Vein endothelial cell (primary cell): ENCODE data around the gene FAM8A1.

- CAGE, long polyA plus RNA, result no peak
Observed at GRCh38 chr6:16179815-16180456, 51.0 kb downstream of the MYLIP start.

DNA sequence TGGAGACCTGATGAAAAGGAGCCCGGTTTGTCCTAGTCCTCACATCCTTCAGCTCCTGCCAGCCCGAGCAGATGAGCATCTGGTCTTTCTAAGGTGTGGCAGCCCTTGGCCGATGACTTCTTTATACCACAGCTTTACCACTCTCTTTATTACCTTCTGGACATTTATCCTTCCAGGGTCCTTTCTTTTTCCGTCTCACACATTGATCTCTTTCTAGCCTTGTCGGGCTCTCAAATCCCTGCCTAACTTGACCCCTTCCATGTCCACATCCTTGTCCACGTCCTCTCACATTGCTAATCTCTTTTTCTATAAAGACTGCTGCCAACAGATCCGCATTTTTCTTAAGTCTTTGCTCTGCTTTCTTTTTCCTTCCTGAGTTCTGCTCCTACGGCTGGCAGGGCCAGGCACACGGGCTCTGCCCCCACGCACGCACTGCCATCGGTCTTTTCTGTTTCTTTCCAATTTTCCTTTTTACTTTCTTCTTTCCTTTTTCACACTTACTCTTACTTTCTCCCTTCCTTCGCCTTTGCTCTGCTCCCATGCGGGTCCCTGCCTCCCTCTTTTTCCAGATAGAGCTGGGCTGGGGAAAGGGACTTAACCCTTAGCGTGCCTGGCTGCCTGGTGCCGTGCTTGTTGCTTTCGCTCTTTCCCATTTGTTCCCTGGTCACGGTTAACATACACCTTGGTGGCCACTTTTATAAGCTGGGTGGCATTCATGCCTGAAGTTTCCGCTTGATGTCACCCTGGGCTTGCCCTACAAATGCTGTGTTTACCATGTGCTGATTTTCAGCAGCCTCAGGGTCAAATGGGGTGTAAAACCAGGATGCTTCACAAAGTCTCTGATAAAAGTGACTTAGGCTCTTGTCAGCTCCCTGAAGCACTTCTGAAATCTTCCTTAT, 9.3 kb upstream of the GMPR start:
- CAGE, long polyA plus RNA, result no peak

GRCh38 chr6:16249776-16250166, 11.4 kb downstream of the GMPR start:
- CAGE, long polyA plus RNA, result no peak

GRCh38 chr6:16302603-16303547, 64.5 kb downstream of the GMPR start:
- CAGE, long polyA plus RNA, result no peak

DNA sequence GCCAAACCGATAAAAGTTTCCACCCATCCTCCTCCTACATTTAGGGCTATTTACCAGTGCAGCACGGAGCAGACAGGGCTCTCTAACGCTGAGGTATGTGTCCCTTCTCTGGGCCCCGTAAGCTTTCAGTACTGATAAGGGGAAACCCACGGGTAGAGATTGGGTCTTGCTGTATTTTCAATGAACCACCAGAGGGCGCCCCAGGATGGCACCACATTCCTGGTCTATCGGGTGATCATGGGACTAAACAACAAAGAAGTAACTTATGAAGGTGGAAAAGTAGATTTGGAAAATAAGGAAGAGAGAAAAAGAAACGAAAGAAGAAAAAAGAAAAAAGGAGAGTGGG, 93.7 kb downstream of the GMPR start:
- CAGE, long polyA plus RNA, result no peak

GRCh38 chr6:16439185-16439649, 200.8 kb downstream of the GMPR start:
- CAGE, long polyA plus RNA, result no peak

DNA sequence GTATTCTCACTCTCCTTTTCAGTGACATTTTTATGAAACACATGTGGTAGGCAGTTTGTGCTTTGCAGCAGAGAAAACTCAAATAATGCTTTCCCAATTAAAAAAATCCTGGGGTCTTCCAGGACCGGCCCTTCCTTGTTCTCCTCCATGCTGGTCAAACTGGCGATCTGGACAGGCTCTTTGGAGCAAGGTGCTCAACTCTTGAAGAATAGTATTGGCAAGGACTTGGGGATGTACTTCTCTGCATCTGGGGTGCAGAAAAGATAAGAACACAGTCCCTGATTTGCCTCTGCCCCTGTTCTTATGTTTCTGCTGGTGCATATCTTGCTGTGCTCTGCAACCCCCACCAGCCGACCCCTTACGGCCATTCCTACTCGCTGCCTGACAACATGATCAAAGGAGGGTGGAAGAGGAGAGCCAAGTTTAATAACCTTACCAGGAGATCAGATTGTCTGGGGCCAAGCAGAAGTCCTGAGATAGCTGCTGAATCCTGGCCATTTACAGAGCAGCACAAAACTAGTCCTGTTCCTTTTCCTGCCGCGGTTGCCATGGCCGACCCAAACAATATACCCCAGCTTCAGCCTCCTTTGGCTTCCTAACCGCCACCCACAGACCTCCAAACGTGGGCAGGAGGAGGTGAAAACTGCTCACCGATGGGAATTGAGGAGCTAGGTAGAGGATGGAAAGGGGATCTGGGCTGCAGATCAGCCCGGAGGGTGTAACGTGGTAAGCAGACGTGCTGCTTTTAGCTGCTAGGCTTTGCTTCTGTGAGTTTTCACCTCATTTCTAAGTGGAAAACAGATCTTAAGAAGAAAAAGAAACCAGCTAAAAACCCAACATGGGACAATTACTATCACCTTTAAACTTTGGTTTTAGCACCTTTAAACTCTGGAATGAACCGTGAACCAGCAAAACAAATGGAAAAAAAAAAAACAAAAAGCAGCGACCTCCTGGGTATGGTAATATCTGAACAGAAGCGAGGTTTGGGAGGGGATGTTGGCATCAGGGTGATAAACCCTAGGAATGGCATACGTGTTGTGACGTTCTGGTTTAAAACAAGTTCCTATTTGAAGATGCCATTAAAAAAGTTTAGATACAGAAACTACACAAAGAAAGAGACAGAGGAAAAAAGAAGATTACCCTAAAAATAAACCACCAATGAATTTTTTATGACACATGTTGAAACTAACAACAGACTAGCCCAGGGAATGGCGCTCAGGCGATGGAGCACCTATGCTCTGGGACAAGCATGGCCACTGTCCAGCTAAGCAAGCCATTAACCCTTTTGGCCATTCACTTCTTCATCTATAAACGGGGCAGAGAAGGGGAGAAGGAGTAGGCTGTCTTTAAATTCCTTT, 60.7 kb downstream of the ATXN1 start:
- CAGE, long polyA plus RNA, result no peak

GRCh38 chr6:16712101-16712691, 49.1 kb downstream of the ATXN1 start:
- CAGE, long polyA plus RNA, result no peak

DNA sequence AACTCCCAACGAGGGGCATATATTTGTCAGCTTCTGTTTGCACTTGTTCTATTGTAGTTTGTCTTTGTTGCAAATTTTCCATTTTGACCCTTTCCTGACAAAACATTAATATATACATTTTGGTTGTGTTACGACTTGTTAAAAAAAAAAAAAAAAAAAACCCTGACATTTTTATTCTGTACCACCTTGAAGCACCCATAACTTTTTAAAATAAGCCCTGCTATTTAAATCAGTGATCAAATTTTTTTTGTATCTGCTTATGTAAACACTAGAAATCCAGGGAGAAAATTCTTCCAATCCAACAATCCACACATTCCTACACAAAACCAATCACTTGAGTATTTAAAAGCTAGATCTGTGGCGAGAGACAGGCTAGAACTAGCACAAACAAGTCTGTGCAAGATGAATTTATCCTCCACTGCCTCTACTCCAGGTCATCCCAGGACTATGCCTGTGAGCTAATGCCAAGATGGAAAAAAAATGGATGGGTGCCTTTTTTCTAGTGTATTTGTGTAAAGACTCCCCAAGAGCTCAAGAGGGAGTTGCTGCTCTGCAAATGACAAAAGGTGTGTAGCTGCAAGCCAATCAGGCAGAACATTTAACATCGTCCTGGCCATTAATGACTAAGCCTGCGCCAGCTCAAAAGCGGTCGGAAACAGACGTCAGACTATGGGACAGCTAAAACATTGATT, 22.1 kb downstream of the ATXN1 start:
- CAGE, long polyA plus RNA, result no peak

DNA sequence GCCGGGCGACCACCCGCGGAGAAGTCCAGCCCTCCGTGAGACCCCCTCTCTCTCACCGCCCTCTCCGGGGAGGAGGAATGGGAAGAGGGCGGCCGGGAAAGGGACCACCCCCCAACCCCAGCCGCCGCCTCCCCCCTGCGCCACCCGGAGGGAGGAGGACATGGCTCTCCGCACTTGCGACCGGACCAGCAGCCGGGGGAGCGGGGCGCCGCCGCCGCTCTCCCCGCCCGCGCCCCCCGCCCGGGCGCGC, 639 bp downstream of the ATXN1 start:
- CAGE, long polyA plus RNA, result no peak

DNA sequence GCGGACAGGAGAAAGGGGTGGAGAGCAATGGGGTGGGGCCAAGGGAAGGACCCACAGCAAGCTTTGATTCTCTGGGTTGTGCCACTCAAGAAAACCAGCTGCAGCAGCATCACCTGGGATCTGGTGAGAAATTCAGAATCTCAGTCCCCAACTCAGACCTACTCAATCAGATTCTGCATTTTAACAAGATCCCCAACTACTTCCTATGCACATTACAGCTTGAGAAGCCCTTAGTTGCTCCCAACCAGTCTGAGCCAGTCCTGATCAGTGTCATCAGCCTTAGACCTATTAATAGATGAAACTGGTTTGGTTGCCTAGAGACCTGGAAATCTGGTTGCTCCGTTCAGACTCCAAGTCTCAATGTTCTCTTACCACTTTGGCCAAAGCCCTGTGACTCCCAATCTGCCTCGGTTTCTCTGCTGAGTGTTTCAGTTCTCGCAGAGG, 20.0 kb upstream of the ATXN1 start:
- CAGE, long polyA plus RNA, result no peak

- CAGE, long polyA plus RNA, result no peak
Observed at GRCh38 chr6:16800954-16801372, 39.7 kb upstream of the ATXN1 start.

DNA sequence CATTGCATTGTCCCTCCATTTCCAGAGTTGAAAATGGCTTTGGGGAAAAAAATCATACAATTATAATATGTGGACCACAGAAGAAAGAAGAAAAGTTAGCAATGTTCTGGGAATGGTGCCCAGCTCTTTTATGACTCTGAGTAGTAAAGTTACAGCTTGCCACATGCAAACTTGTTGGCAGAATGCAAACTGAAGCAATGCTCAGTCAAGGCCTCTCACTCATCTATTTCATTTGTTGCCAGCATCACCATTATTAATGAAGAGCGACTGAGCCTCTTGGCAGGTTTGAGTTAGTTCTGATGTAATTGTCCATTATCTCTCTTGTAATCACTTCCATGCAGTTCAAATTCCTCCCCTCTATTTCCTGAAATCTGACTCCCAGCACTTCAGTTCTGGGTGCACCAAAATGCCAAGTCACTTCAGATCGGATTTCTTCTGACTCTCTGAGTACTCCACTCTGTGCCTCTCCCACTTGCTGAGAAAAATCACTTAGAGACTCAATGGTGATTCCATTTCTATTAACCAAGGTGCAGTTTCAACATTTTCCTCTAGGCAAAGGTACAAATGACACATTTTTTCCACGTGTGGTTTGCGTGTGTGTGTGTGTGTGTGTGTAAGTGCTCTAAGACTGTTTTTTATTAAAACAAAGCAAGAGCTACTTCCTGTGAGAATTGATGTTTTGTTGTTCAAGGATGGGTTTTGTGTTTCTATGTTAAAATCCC, 154.3 kb upstream of the STMND1 start:
- CAGE, long polyA plus RNA, result no peak

GRCh38 chr6:17269864-17270145, 11.4 kb upstream of the RBM24 start:
- CAGE, long polyA plus RNA, result no peak

- CAGE, long polyA plus RNA, result no peak
Observed at GRCh38 chr6:17297590-17298318, 16.6 kb downstream of the RBM24 start.

GRCh38 chr6:17405362-17405755, 12.0 kb downstream of the CAP2 start:
- CAGE, long polyA plus RNA, result no peak

GRCh38 chr6:17405788-17406339, 12.5 kb downstream of the CAP2 start:
- CAGE, long polyA plus RNA, result no peak

GRCh38 chr6:17600081-17600436, at the start of gene FAM8A1:
Gene FAM8A1 (plus strand): TSS chr6:17600302.
- CAGE, long polyA plus RNA, result no peak

- CAGE, long polyA plus RNA, result no peak
Observed at GRCh38 chr6:17600437-17601296, 565 bp downstream of the FAM8A1 start.

- CAGE, long polyA plus RNA, result no peak
Observed at GRCh38 chr6:17705772-17706713, 682 bp downstream of the NUP153 start.